Foreskin keratinocyte (primary cell): ENCODE measurements around the genes TRIM26, NRM, MDC1 and FLOT1.

- RAMPAGE, total RNA: no peak
Measured at GRCh38 chr6:30061715-30062154, 670 bp downstream of the POLR1H start.

- RAMPAGE, total RNA: no peak
Measured at GRCh38 chr6:30130215-30130618, 5.7 kb upstream of the TRIM40 start.

- RAMPAGE, total RNA: no peak
Measured at GRCh38 chr6:30185546-30186775, 22.6 kb downstream of the TRIM15 start.

GRCh38 chr6:30211066-30211682 is 2.0 kb downstream of the TRIM26 start:
- RAMPAGE, total RNA: no peak

- RAMPAGE, total RNA: no peak
Measured at GRCh38 chr6:30213244-30213667, at the start of gene TRIM26. Gene TRIM26 (minus strand): TSS chr6:30213406.

DNA sequence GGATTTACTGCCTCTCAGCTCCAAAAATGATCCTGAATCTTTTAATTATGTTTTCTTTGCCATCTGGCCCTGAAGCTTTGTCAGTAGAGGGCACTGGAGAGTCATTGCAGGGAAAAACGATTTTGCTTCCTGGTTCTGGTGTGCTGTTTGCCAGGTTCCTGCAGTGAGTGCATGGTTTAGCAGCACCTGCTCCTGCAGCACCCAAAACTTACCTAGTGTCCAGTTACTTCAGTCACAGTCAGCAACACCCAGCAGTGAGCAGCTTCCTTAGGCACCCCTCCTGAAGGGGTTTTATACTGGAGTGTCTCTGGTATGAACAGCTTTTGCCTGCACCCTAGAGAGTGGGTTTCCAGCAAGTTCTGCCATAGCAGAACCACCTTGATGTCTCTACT is 6.0 kb upstream of the TRIM26 start:
- RAMPAGE, total RNA: no peak

- RAMPAGE, total RNA: no peak
Measured at GRCh38 chr6:30490786-30491862, 1.8 kb downstream of the HLA-E start.

DNA sequence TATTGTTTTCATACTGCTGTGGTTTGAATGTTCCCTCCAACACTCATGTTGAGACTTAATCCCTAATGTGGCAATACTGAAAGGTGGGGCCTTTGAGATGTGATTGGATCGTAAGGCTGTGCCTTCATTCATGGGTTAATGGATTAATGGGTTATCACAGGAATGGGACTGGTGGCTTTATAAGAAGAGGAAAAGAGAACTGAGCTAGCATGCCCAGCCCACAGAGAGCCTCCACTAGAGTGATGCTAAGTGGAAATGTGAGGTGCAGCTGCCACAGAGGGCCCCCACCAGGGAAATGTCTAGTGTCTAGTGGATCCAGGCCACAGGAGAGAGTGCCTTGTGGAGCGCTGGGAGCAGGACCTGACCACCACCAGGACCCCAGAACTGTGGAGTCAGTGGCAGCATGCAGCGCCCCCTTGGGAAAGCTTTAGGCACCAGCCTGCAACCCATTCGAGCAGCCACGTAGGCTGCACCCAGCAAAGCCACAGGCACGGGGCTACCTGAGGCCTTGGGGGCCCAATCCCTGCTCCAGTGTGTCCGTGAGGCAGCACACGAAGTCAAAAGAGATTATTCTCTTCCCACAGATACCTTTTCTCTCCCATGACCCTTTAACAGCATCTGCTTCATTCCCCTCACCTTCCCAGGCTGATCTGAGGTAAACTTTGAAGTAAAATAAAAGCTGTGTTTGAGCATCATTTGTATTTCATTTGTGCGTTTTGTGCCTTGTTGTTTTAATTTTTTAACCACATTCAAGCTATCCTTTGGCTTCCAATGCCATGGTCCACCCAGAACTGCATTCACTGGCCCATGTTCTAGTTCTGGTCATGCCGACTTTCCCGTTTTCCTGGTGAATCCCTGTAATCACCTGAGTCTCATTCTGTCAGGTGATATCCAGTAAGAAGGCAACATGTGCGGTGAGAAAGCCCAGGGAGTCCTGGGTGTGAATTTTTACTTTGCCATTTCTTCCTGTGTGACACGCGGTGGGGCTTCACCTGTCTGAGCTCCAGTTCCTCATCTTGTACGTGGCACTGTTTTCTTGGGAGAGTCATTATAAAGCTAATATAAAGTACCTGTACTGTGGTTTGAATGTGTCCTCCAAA is 4.5 kb downstream of the HLA-E start:
- RAMPAGE, total RNA: no peak

- RAMPAGE, total RNA: no peak
Measured at GRCh38 chr6:30494600-30495080, 5.3 kb downstream of the HLA-E start.

DNA sequence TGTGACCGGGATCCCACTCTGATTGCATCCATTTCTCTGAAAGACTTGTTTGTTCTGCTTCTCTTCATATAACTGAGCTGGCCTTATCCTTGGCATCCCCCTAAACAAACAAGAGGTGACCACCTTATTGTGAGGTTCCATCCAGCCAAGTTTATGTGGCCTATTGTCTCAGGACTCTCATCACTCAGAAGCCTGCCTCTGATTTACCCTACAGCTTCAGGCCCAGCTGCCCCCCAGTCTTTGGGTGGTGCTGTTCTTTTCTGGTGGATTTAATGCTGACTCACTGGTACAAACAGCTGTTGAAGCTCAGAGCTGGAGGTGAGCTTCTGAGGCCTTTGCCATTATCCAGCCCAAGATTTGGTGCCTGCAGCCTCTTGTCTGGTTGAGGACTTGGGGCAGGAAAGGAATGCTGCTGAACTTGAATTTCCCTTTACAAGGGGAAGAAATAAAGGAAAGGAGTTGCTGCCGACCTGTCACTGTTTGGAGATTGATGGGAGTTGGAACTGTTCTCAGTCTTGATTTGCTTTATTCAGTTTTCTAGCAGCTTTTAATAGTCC is 19.7 kb downstream of the ABCF1 start:
- RAMPAGE, total RNA: no peak

DNA sequence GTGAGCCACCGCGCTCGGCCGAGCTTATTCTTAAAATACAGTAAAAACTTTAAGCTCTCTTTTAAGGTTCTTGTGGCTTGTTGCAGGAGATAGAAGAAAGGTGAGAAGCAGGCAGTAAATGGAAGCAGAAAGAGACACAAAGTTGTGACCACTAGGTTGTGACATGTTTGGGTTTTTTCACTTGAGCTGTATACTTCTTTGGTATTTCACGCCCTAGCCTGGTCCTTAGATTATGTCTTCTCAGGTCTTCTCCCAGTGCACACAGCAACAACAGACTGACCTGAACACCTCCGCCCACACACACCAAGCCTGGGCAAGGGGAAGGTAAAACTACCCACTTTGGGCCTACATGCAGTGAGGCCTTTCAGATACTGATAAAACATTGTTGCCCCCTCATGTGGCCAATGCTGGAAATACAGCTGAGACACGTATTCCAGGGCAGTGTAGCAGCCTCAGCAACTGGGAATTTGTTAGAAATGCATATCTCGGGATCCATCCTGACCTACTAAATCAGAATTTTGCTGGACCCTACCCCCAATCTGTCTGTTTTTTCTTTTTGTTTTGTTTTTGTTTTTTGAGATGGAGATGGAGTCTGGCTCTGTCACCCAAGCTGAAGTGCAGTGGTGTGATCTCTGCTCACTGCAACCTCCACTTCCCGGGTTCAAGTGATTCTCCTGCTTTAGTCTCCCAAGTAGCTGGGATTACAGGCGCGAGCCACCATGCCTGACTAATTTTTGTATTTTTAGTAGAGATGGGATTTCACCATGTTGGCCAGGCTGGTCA is 19.7 kb downstream of the PPP1R10 start:
- RAMPAGE, total RNA: no peak

DNA sequence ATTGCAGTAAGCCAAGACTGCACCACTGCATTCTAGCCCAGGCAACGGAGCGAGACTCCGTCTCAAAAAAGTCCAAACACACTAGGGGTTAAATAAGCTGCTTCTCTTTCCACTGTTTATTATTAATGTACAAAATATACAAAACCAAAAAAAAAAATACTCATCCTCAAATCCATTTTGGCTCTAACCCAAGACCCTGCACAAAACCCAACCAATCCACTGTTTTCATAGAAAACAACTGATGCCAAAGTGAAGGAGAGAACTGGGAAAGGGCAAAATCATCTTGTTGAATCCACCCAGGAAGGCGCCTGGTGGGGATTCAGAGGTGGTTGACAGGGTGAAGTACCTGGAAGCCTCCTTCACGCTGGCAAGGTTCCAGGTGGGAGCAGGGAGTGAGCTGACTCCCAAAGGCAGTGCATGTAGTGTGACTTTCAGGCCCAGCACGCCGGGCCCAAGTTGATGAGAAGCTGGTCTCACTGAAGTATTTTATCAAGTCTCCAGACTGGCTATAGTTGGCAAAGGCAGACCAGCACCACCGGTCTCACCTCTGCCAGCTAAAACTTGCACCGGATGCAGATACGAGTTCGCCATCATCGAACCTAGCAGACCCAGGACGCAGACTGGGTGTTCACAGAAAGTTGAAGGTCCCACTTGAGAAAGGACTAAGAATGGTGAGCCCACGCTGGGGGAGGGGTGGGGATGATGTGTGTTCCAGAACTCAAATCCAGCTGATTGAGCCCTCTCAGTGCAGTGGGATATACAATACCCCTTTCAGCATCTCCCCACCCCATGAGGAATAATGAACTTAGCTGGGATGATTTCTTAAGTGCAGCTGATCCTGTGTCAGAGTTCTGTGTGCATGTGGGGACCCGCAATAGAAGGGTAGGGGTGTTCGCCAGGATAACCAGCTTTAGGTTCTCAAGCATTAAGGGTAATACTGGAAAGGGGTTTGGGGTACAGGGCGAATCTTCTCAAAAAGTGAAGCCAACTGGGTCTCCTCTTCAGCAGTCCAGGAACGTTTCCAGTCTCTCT is 16.4 kb downstream of the PPP1R10 start:
- RAMPAGE, total RNA: no peak

DNA sequence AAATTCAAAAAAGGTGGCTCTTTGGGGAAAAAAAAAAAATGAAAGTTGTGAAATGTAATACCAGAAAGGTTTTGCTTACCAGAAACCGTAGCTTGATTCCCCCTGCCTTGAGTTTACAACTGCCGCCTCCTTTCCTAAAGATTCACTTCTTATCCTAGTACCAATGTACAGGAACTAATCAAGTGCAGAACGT is 2.9 kb downstream of the PPP1R10 start:
- RAMPAGE, total RNA: no peak

DNA sequence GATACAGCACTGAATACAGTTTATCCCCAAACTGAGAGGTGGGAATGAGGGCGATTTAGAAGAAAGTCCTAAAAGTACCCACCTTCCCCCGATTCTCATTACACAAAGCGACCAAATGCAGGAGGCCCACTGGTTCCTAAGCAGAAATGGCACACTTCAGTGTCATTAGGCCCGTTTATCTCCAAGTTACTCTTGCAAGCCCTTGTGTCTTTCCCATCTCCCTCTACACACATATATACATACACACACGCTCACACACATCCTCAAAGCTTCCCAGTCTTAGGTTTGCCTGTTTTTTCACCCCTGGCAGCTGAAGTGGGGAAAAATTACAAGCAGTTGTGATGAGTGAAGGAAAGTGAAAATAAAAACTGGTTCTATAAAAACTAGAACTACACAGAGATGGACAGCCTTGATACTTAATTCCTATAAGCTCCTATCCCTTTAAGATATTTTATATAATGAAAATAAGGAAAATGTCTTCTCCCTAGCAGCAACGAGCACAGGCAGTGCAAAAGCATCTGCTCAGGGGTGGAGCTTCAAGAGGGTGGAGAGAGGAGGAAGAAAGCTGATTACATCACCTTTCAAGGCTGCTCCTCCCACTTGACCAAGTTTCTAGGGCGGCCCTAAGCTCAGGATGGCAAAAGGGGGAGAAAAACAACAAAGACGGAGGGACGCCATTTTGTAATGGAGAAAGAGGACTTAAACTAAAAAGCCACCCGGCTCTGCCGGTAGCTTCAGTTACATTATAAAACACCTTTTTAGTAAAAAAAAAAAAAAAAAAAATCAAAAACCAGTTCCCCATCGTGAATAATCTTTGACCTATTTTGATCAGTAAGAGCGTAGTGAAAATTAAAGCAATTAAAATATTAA is 2.3 kb downstream of the PPP1R10 start:
- RAMPAGE, total RNA: no peak

- RAMPAGE, total RNA: no peak
Measured at GRCh38 chr6:30687095-30687726, 766 bp upstream of the PPP1R18 start.

DNA sequence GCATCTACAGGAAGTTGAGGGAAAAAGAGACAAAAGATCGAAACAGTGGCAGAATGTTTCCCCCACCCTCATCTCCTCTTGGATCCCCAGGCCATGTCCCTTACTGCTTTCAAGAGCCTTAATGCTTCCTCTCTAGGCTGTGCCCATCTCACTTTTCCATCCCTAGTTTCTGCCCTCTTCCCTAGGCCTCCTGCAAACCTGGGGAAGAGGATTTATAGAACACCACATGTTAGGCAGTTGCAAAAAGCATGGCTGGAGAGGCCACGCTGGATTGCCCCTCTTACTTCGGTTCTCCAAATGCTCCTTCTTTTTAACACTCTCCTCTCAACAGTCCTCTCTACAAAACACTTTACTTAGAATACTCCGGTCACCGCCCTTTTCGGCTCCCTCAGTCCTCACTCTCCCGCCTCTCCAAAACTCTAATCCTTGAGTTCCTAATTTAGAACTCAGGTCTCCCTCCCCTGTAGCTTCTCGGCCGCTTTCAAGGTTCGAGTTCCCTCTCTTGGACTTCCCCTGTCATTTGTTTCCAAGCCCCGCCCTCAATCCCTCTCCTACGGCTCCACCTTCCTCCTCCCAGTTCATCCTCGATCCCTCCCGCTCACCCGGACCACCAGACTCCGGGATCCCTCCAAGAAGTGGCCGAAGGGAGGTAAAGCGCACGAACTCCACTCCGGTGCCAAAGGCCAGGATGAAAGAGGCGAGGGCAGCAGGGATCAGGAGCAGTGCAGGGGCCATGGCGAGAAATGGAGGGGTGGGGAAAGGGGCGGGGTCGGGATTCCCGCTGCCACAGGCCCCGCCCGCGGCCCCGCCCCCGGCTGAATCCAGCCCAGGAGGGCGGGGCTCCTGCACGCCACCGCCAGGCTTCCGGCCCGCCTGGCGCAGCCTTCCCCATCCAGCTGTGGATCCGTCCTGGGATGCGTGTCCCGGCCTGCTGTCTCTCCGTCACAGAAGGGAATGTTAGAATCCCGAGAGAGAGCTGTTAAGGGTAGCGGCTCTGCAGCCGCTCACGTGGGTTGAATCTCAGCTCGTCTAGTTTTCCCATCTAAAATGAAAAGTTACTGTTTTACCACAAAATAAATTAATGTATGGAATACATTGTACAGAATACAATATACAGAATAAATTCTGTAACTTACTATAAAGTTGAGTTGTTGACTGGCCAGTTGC is at the start of gene NRM:
TSS of gene NRM (minus strand) at position 745 of the 1,167 bp plus-strand sequence.
- RAMPAGE, total RNA: no peak

DNA sequence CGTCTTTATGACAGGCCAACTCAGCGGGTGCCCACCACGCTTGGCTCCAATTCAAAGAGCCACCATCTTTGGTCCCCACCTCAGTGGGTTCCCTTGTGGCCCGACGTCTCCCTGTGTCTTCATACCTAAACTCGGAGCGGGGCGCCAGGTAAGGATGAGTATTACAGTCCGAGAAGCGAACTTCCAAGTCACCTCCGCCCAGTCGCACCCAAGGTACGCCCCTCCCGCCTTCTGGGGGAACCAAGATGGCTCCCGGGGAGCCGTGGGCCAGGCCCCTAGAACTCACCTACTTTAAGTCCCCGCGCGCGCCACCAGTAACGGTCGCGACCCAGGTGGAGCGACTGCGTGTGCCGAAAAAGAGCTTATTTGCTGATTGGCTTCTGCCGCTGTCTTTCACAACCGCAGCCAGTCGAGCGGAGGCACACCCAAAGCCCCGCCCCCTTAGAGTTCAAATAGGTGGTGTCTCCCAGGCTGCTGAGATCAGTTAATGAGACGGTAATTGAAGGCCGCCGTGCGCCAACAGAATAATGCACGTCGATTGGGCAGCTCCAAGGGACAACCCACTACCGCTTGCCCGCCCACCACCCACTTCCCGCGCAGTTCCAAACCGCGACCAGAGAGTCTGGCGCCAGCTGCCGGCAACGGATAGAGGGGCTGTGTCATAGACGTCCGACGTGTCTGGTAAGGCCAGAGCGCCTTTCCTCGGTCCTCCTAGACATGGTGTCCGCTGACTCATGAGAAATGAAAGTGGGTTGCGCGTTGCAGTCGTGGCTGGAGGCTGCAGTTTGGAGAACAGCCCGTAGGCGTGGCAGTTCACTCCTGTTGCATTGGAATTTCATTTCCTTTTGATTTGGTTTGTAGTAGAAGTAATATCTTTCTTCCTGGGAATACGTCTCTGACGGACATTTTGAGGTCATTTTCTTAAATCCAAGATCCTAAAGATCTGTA is at the start of gene MDC1:
TSS of gene MDC1 (minus strand) at position 323 of the 948 bp plus-strand sequence.
- RAMPAGE, total RNA: no peak

- RAMPAGE, total RNA: no peak
Measured at GRCh38 chr6:30724022-30724596, 4.0 kb downstream of the TUBB start.

DNA sequence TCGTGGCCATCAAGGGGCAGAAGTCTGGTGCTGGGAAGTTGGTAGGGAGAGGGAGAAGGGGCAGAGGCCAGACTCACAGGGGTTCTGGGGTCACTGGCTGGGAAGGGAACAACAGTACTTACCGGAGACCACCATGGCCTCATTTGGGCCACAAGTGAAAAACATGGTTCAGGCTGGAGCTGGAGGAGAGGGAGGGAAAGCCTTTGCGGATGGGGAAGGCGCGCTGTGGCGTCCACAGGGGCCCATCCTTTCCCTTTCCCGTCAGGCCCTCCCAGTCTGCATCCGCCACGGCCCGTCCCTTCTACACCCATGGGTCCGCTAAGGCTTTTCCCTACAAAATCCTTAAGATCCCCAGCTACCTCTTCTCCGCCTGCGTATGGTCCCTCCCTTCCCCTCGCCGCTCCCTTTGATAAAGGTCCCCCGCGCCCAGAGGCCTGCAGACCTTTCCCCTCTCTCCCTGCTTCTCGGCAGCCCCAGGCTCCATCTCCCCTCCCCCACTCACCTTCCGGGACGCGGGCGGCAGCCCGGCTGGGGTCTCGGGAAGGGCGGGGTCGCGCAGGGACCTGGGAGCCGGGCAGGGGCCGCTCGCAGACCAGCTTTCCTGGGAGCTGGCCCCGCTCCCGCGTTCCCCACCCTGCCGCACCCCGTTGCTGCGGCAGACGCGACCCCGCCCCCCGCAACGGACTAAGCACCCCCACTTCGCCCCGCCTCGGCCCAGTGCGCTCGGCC is at the start of gene FLOT1:
TSS of gene FLOT1 (minus strand) at position 663 of the 729 bp plus-strand sequence.
- RAMPAGE, total RNA: start-site peak on the minus strand centred at position 639 of the sequence, 90 bp wide, 42 and 68 reads in 2 replicates

DNA sequence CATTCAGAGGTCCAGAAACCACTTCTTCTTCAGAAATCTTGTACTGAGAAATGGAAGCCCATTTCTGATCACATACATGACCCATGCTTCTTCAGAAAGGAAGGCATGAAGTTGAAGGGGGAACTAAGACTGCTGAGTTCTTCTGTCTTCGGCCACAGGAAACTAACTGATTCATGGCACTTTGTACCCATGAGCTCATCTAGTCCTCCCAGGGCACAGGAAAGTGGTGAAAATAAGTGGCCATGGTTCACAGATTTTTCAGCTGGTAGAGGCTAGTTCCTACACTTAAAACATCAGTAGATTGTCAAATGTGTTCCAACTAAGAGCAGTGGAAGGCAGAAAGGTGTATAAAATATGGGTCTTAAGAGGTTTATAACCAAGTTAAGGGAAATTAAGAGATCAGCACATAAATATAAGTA is 14.7 kb upstream of the IER3 start:
- RAMPAGE, total RNA: no peak